Peritoneum (tissue), 1 donor: ENCODE results near the gene SGSM2.

- PRO-cap, result no peak
Observed at GRCh38 chr17:1752178-1753414, 9.3 kb upstream of the SERPINF1 start.

DNA sequence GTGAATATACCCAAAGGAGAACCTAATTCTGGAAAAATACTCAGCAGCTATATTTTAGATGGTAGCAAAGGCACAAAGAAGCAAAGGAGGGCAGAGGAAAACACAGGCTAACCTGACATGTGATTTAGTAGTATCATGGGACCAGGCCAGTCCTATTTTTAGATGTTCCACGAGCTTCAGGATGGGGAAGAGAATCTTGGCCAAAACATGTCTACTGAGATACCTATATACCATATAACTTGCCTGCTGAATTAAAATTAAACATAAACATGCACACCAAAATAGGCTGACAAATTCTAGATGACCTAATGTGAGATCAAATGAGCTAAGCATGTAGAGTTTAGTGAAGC, 32.9 kb downstream of the SMYD4 start:
- PRO-cap, result no peak

DNA sequence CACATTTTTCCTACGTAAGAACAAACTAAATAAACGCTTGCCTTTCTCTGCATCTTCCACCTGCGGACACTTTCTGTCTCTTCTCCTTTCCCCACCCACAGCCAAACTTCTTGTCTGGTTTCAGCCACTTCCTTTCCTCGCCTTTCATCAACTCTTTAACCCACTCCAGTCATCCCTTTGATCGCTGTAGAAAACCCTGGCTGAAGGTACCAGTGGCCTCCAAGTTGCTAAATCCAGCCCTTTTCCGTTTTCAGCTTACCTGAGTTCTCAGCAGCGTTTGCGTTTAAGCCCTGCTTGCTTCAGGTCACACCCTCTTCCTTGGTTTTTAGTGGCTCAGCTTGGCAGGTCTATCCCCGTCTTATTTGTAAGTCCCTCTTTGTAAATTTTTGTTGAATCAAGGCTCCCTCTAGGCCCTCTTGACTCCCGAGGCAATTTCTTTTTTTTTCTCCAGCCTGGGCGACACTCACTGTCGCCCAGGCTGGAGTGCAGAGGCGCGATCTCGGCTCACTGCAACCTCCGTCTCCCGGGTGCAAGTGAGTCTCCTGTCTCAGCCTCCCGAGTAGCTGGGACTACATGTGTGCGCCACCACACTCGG, 626 bp downstream of the RPA1 start:
- PRO-cap, result no peak

- PRO-cap, result no peak
Observed at GRCh38 chr17:1852054-1852898, 22.5 kb downstream of the RPA1 start.

DNA sequence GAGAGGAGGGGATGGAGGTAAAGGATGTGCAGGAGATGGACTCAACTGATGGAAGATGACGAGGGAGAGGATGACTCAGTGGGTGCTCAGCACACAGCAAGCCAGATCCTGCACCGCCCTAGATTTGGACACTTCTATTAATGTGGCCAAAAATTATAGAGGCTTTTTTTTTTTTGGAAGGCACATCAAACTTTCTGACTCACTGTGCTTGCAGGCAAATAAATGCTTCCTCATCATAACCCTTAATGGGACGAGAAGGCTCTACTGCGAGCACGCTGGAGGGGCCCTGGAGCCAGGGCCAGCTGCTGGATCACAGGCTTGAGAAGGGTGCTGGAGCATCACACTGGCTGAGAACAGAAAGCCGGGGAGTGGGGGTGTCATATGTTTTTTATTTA, 36.0 kb downstream of the RTN4RL1 start:
- PRO-cap, result no peak

DNA sequence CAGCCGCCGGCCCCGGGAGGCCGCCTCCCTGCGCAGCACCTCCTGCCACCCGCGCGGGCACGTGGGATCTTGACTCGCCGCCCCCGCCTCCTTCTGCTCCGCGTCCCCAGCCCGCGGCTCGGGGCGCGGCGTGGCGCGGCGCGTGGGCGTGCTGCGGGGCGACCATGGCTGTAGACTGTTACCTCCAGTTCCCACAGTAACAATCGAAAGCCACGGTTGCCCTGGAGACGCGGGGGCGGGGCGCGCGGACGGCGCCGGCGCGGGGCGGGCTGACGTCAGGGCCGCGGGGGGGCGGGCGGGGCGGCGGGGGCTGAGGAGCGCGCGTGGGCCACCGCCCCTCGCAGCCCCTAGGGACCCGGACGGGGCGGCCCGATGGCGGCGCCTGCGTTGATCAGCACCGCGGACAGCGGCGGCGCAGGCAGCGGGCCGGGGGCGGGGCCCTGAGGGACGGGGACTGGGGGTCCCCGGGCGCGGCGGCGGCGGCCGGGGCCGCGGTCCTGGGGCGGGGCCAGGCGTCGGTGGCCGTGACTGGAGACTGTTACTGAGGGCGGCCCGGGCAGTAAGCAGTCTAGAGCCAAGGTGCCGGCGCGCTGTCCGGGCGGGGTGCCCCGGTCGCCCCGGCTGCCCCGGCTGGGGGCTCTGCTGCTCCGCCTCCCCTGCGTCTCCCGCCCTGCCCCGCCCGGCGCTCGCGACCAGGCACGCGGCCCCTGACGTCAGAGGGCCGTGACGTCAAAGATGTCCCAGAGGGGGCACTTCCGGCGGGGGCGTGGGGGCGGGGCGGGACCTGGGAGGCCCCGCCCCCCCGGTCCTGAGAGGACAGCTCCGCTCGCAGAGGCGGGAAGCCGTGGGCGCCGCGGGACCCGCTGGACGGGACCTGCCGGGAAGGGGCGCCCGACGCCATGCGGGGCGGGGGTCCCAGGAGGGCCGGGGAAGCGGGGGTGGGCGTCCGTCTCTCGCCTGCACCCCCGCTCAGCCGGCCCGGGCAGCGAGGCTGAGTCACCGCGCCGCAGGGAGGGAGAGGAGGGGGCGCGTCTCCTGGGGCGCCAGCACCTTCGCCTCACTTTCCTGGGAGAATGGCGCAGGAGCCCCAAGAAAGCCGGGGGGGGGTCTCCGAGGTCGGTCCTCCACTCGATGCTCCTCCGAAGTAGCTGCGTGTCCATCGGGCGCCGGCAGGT, 4.7 kb upstream of the HIC1 start:
- PRO-cap, result no peak

DNA sequence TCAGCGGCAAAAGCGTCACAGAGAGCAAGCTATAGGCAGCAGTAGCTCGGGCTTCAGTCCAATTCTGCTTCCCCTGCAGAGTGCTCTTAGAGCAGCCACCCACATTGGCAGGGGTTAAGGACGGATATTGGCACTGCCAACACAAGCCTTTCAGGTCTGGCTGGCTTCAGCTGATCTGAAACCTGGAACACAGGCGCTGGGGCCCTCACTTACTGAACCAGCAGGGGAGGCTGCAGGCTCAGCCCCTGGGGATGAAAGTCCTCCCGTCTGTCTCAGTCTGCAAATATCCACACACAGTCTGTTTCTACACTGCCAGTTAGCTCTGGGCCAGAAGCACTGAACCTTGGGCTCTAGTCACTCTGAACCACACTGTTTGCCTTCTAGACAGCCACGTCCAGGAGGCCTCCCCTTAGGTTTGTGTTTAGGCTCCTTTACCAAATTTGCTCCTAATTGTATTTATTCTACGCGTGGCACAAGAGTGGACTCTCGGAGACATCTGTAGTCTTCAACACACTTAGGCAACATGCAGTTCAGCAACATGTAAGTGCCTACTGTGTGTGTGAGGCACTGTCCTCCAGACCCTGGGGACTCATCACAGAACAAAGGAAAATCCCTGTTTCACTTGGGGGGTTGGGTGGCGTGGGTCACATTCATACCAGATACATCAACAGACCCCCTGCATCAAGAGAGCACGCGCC, 40.2 kb downstream of the HIC1 start:
- PRO-cap, result no peak

- PRO-cap, result no peak
Observed at GRCh38 chr17:2123382-2124302, 68.7 kb downstream of the HIC1 start.

GRCh38 chr17:2173009-2173461, 118.1 kb downstream of the HIC1 start:
- PRO-cap, result no peak

DNA sequence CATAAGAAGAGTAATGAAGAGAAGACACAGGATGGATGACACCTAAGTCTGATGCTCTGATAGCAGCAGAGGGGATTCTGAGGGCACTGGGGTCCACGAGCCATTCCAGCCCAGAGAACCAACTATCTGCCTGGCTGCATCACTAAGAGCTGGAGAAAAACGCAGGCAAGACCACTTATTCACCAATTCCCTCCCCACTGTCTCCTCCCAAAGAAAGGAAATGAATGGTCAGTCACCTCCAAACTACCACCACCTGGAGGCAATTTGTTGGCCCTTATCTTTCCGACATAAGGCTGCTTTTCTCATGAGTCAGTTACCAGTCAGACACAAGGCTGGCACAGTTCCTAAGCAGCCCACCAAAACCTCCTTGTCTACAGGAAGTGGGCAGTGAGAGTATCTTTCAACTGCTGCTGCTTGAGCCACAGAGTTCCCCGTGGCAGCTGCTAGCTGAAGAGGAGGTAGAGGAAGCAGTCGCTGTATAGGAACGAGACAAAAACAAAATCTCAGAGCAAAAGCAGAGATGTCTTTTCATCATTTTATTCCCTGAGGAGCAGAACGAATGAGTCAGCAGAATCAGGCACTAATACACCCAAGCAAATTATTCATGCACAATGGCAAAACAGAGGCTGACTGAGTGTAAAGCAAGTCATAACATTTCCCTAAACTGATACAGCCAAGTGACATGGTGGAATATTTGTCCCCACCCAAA, 111.1 kb downstream of the SMG6 start:
- PRO-cap, result no peak

- PRO-cap, result unidirectional peak, plus-strand start at chr17:2337501
Observed at GRCh38 chr17:2336809-2337847, at the start of gene SGSM2. Gene SGSM2, plus strand, starts transcription at chr17:2337501.

GRCh38 chr17:2387847-2388858, 12.7 kb downstream of the MNT start:
- PRO-cap, result no peak

DNA sequence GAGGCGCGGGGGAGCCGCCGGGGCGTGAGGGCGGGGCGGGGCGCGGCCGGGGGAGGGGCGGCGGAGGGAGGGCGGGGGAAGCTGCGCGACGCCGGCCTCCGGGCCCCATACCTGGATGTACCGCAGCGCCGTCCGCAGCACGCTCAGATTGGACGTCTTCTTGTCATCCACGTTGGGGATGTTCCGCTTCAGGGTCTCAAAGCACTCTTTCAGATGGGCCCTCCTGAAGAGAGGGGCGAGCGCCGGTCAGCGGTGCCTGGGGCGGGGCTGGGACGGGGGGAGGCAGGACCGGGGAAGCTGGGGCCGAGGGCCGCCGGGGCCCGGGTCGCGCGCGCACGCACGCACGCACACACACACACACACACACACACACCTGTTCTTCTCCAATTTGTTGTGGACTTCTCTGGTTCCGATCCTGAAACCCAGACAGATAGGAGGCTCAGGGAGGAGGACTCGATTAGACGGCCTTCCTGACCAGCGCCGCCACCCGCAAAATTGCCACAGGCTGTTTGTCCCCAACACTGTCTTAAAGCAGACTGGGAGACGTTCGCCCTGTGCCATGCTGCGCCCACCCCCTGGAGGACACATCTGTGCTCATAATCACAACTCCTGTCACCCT, 6.8 kb downstream of the MNT start:
- PRO-cap, result no peak

DNA sequence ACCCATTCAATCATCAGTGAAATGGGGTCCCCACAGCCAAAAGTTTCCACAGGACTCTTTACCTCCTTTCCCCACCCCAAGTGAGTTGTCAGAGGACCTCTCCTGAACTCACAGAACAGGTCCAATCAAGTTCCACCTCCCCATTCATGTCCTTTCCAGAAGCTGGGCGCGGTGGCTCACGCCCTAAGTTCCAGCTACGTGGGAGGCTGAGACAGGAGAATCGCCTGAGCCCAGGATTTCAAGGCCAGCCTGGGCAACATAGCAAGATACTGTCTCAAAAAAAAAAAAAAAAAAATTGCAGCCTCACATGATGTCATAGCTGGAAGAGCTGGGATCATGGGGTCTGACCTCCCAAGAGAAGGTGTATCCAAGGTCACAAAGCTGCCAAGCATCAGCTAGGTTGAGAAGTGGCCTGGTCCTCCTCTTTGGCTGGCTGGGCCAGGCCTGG, 5.4 kb upstream of the MNT start:
- PRO-cap, result no peak

DNA sequence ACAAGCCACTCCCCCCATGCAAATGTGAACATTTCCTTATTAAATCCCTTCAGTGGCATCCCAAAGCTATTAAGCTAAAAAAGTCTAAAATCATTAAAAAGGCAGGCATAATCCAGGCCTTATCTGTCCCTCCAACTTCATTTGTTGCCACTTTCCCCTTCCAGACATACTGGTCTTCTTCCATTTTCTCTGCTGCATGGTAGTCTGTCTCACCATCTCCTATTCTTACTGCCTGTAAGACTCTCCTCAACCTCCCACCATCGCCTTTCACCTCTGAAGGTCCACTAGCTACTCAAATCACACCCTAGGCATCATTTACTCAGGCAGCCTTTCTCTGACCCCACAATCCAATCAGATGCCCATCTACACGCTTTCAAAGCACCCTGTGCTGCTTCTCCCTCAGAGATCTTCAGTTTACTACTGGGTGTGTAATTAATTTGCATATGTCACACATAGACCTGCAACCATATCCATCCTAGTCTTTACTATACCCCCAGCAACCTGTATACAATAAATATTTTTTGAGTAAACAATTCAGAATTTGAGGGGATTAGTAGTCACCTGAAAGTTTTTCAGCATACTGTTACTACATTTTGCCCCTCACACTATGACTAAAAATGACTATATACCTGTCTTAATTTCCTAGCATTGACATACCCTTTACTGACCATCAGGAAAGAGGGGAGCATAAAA, 2.8 kb downstream of the METTL16 start:
- PRO-cap, result no peak

- PRO-cap, result no peak
Observed at GRCh38 chr17:2604153-2604963, 10.9 kb downstream of the PAFAH1B1 start.

- PRO-cap, result no peak
Observed at GRCh38 chr17:2685806-2686570, 25.6 kb downstream of the CLUH start.

DNA sequence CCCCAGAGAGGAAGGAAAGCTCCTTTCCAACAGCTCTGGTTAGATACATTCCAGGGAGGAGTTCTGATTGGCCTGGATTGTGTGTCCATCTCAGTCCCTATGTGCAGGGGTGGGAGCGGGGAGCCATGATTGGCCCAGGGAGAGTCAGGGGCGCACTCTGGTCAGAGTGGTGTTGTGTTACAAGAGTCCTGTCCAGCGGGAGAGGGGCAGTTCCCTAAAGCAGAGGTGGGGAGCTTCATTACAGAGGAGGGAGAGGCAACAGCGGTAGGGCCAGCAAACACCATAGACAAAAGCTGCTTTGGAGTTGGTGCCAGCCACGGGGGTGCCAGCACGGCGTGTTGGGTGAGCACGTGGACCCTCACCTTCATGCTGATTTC, 75.0 kb downstream of the RAP1GAP2 start:
- PRO-cap, result no peak

DNA sequence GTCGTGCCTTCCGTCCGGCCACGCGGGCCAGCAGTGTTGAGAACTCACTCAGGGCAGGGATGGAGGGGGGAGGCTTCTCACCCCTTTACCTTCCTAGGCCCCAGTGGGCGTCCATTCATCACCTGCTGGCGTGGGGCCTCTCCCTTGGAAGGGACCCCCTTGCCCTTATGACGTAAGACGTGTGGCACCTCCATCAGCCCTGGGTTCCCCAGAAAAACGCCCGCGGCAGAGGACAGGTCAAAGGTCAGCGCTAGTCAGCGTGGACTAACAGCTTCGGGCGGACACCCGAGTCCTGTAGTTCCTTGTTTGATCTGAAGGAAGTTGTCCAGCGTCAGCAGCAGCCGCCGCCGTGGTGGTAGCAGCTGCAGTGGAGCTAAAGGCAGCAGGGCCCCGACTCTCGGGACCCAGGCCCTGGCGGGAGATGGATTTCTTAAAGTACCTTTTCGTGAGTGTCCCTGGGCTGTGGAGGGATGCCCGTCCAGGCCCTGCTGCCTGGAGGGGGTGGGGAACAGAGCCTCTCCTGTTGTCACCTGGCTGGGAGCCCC, 123.7 kb downstream of the OR1D5 start:
- PRO-cap, result no peak

DNA sequence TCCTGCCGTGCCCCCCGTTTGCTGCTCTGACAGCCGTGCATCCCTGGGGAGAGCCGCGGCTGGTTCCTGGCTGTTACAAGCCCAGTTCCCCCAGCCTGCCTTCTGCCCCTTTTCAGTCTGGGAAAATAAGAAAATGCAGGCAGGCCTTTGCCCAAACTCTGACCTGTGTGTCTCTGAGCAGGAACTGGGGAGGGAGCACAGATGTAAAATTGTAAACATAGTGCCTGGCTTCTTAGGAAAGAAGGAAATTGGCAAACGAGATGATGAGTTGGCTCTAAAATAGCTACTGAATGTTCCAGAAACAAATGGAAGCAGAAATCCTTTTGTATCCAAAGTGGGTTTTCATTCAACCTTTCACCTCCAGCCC, 67.2 kb downstream of the OR1D5 start:
- PRO-cap, result no peak